Upper lobe of left lung (tissue), 5 donors: ENCODE measurements around the genes FRAT1, SLC25A28, ENTPD7 and DNMBP.

DNA sequence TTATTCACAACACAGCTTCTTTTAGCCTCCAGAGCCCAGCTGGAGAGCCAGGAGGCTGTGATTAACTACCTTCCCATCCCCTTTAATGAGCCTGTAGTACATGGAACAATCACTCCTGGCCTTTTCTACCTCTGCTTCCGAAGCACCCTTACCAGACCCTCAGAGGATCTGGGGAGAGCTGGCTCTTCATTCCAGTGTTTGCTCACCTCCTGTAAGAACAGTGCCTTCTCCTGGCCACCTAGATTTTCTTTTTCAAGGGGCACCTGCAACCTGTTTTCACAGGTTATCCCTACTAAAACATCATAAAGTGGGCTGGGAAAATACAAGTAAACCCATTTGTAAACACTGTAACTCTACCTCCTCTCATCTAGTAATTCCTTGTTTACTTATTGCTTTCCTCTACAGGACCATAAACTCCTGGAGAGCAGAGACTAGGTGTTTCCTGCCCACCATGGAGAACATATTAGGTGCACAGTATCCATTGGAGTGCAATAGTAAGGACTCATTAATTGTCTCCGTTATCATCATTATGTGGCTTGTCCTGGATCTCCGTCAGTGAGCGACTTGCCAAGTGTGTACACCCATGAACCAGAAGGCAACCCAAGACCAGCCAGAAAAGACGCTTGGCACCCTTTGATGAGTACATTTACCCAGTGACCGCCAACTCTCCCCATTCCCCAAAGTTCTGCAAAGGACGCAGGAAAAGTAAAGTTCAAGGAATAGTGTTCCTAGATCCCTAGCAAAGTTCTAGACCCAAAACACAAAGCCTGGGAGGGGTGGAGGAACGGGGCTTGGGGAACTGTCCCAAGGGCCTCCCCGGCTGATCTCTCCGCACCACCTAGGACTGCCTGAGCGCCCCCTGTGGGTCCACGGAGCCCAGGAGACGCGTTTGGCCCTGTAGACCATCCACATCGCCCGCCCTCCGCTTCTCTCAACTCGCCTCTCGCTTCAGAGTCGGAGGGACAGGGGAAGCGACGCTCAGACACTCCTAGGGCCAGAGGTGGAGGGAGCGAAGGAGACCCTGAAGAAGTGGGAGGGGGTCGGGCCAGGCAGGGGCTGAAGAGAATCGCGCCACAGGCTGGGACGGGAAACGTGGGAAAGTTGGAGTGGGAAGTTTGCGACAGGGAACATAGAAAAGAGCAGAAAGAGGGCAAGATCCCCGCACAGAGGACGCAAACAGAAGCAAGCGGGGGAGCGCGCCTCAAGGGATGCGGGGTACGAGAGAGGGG is 784 bp downstream of the PIK3AP1 start:
- PRO-cap, 2 experiments = no peak in any of the 2 experiments
- RAMPAGE, long total RNA, 4 experiments = no peak in any of the 4 experiments

DNA sequence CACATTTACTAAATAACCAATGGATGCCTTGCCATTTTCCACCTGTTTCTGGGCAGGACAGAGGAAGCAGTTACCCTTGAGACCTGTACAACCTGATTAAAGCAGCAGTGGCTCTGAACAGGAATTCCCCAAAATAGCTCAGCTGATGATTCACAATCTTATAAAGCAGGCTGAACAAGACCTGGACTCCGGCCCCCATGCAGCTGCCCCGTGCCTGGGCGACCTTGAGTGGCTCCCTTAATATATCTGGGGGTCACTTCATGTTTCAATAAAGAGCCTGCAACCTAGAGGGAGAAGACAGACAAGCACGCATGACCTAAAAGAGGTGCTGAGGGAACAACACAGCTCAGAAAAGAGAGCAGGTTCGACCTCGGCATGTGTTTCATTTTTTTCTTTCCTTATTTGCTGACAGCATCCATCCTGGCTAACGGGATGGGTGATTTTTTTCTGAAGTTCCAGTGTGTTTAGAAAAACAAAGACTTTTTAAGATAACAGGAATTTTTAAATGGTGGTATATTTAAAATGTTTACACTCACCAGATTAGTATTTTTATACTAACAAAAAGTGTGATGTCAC is 161.6 kb downstream of the SLIT1 start:
- PRO-cap, 2 experiments = no peak in any of the 2 experiments
- RAMPAGE, long total RNA, 4 experiments = no peak in any of the 4 experiments

GRCh38 chr10:97318847-97319631 is at the start of gene FRAT1:
Gene FRAT1 (plus strand): TSS chr10:97319271.
- PRO-cap, 2 experiments = peak in 2 of 2 experiments; most common plus-strand start chr10:97319546 (in 2); most common minus-strand start chr10:97318922 (in 2)
- RAMPAGE, long total RNA, 4 experiments = start-site peak on the minus strand in 1 of 4 experiments, at chr10:97318951-97318970 at its widest, 9 reads per replicate

- PRO-cap, 2 experiments = no peak in any of the 2 experiments
- RAMPAGE, long total RNA, 4 experiments = no peak in any of the 4 experiments
These were observed 10.7 kb downstream of the ZDHHC16 start for GRCh38 chr10:97456527-97457205.

GRCh38 chr10:97461114-97461906 is 15.3 kb downstream of the ZDHHC16 start:
- PRO-cap, 2 experiments = no peak in any of the 2 experiments
- RAMPAGE, long total RNA, 4 experiments = start-site peak on the plus strand in 1 of 4 experiments, at chr10:97461224-97461595 at its widest, 14 reads per replicate

DNA sequence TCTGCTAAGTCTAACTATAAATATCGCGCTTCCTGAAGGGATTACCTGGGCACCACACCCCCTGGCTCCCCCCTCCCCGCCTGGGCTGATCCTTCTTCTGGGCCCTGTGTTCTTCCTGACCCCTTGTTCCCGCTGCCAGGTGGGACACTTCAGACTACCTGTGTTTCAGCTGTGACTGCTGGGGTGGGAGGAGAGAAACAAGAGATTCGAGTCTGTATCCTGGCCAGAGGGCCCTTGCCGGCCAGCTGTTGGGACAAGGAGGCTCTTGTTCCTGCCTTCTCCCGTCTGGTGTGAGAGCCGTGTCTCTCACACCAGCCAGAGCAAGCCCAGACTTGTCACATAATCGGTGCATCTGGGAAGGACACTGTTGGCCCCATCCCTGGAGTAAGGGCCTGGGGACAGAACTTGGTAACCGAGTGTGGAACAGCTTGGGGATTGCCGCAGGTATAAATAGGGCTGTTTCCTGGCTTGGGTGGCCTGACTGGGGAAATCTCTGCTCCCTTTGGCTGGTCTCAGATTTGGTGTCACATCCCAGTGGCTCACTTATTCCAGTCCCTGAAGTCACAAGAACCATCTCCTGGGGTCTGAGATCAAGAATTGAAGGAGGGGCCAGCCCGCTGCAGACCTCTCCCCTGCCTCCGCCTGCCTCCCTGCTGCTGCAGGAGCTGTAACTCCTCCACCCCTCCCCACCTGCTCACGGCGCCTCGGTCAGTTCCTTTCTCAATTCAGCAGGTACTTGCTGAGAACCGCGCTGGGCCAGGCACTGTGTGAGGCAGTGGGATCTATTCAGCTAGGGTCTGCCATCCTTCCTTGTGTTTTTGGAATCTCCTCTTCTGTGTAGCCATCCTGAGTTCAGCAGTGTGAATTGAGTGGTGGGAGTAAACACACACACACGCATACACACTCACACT is 22.5 kb upstream of the ANKRD2 start:
- PRO-cap, 2 experiments = no peak in any of the 2 experiments
- RAMPAGE, long total RNA, 4 experiments = no peak in any of the 4 experiments

DNA sequence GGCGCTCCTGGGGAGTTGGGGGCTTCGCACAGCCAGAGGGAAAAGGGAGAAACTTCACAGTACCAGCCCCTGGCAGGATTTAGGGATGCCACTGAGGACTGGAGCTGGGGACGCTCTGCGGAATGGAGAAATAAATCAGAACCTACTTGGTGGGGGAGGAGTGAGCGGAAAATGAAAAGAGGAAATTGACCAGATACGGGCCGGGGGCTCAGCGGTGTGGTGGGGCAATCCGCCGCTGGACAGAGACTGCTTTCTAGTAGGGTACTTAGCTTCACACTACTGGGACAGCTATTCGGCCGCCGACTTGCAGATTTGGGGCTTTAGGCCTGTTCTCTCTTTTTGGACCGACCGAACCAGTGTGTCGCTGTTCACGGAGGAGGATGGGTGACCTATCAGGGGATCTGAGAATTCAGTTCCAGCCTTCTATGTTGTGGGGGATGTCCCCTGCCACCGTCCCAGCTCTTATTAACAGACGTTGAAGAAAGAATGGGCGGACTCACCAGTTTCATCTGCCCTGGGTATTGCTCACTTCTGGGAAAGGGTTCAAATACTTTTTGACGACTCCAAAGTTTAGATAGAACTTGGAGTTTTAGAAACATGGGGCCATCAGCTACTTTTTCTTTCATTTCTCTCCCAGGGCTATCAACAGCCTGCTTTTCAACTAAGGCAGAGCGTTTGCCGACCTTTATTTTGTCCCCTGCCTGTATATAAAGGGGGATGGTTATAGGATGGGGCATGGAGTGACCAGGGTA is 927 bp downstream of the PI4K2A start:
- PRO-cap, 2 experiments = peak in 1 of 2 experiments; most common plus-strand start position 192 of the sequence (in 1)
- RAMPAGE, long total RNA, 4 experiments = no peak in any of the 4 experiments

DNA sequence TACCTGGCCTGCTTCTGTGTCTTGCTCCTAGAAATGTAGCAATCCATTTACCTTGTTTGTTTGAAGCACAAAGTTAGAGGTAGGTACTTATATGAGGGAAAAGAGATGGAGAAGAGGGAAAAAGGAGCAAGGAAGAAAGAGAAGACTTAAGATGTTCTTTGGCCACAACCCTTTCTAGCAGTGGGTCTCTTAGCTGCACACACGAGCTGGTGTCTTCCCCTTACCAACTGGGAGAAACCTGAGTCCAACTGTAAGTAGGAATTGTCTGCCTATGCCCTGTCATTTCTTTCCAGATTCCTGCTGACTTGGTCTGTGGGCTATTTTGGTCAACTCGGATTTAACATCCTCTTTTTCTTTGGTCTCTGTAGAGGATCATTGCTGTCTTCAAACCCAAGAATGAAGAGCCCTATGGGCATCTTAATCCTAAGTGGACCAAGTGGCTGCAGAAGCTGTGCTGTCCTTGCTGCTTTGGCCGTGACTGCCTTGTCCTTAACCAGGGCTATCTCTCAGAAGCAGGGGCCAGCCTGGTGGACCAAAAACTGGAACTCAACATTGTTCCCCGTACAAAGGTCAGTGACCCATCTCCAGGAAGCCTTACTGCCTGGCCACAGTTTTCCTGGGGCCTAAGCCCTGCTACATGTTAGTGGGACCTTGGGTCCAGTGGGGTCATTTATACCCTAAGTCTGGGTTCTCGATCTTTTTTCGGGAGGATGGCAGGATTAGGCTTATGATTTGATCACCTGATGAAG is 10.3 kb downstream of the PI4K2A start:
- PRO-cap, 2 experiments = no peak in any of the 2 experiments
- RAMPAGE, long total RNA, 4 experiments = no peak in any of the 4 experiments

DNA sequence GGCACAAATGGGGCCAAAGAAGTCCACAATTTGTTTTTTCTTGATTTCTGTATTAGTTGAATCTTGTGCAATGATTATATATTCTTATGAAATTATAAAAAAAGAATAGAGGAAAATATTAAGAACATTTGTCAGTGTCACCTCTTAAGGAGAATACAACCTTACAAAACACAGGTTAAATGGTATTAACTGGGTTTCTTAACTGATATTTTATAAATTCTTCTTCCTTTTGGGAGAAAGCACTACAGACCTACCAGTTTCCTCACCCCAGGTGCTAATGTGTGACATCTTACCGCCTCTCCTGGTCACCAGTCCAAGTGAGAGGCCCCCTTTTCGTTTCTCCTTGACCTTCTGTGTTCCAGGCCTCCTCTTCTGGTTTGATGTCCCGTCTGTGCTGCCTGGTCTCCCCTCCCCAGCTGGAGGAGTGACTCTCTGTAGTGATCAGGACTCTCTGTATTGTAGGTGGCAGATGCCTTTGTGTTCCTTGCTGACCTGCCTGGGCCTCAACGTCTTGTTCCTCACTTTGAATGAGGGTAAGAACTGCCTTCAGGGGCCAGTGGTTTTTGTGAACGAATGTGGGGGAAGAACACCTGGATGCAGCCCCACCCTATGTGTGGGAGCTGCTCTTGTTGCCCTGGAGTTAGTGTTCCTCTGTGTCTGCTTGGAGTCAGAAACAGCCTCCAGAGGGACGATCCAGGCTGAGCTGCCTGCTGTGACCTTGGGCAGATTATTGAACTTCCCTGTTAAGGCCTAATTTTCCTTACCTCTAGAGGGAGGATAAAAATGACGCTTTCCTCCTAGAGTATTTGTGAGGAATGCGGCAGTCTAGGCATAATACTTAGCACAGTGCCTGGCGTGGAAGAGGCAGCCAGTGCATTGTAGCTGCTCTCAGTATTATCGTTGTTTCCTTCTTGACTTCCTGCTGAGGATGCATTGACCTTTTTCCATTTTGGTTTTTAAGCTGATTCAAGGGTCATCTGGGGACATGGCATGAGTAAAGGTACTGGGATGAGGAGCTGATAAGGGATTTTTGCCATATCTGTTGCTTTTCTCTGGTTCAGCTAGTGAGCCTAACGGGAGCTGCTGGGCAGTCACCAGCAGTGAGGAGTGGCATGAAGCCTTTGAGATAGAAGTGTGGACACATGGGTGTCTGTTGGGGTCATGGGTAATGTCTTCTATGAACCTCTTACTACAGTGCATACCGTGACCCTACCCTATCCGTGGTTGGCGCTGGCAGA is 6.1 kb downstream of the ZFYVE27 start:
- PRO-cap, 2 experiments = no peak in any of the 2 experiments
- RAMPAGE, long total RNA, 4 experiments = no peak in any of the 4 experiments

- PRO-cap, 2 experiments = no peak in any of the 2 experiments
- RAMPAGE, long total RNA, 4 experiments = no peak in any of the 4 experiments
These were observed 30.8 kb downstream of the CRTAC1 start for GRCh38 chr10:97999640-98000037.

GRCh38 chr10:98209278-98209949 is 58.6 kb downstream of the LOXL4 start:
- PRO-cap, 2 experiments = no peak in any of the 2 experiments
- RAMPAGE, long total RNA, 4 experiments = no peak in any of the 4 experiments

DNA sequence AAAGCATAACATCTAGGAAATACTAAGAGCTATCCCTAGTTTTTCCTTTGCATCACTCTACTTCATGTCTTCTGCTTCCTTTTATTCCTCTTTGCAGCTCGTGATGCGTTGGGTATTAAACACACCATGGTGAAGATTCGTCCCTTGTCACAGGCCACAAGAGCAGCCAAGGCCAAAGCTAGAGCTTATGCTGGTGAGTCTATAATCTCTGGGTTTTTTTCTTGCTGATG is 32.8 kb downstream of the LOXL4 start:
- PRO-cap, 2 experiments = no peak in any of the 2 experiments
- RAMPAGE, long total RNA, 4 experiments = start-site peak on the plus strand in 1 of 4 experiments, centred at position 176 of the sequence, 21 reads per replicate

DNA sequence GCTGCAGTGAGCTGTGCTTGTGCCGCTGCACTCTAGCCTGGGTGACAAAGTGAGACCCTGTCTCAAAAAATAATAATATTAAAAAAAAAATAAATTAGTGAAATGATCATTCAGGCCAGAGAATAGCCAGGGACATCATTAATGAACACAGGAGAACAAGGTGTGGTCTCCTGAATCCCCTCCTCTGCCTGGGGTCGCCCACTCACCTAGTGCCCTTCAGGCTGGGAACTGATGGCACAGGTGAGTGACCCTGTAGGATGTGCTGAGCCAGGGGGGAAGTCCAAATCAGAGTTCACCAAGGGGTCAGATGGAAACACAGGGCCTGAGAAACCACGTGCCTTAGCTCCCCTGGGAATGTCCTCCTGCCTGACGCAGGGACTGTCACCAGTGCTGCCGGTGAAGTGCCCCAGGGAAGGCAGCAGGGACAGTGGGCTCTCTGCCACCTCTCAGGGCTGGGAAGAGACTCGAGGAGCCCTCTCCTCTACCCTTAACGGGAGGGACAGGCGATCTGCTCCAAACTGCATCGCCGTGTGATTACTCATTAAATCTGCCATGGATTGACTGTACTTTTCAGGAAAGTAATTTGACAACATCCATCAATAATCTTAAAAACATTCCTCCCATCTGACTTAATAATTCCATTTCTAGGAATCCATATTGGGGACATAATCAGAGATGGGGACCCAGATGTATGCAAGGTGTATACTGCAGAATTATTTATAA is 5.8 kb upstream of the PYROXD2 start:
- PRO-cap, 2 experiments = no peak in any of the 2 experiments
- RAMPAGE, long total RNA, 4 experiments = no peak in any of the 4 experiments

DNA sequence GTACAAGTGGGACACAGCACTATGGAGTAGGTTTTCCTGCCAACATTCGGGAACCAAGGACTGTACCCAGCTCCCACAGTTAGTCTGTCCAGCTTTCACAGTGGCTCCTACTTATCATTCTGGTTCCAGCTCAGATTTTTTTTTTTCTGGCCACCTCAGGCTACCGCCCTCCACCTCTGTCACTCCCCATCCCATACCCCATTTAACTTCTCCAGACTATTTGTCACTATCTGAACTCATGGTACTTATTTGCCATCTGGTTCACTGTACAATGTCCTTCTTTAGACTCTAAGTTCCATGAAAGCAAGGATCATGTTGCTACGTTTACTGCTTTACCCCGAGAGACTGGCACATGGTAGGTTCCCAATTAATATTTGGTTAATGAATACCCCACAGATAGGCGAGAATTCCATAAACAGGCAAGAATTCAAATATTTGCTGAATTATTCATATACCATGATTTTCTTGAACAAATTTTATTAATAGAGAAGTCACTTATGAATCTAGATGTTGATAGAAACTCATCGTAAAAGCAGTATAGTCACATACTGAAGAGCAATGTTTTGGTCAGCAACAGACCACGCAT is 9.8 kb downstream of the HPS1 start:
- PRO-cap, 2 experiments = no peak in any of the 2 experiments
- RAMPAGE, long total RNA, 4 experiments = no peak in any of the 4 experiments

DNA sequence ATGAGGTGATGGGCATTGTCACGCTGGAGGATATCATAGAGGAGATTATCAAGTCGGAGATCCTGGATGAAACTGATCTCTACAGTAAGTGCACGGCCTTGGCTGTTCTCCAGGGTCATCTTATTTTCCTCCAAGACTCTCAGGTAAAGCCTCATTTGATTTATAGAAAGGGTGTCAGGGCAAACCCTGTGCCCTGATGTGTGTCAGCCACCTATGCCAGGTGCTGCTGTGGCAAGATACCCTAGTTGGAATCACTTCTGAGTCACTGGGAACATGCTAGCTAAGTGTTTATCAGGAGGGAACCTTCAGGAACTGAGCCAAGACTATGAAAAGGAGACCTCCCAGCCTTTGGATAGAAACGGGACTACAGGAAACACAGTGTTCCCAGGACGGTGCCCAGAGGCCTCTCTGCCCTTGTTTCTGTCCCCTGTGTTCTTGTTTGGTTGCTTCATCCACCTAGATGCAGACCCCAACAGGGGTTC is 28.5 kb downstream of the CNNM1 start:
- PRO-cap, 2 experiments = no peak in any of the 2 experiments
- RAMPAGE, long total RNA, 4 experiments = no peak in any of the 4 experiments

DNA sequence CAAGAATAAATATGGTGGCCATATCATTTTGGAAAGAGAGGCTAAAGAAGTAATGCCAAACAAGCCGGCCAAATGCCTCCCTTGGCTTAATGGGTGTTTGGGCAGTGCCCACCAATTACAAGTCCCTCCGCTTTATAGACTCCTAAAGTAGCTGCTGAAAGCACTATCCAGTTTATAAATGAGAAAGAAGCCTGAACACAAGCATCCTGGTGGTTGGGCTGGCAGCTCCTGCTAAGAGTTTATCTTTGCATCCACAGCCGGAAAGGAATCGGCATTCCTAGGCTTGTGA is 13.1 kb upstream of the NKX2-3 start:
- PRO-cap, 2 experiments = no peak in any of the 2 experiments
- RAMPAGE, long total RNA, 4 experiments = no peak in any of the 4 experiments

GRCh38 chr10:99595794-99596270 is 24.4 kb downstream of the SLC25A28 start:
- PRO-cap, 2 experiments = no peak in any of the 2 experiments
- RAMPAGE, long total RNA, 4 experiments = no peak in any of the 4 experiments

DNA sequence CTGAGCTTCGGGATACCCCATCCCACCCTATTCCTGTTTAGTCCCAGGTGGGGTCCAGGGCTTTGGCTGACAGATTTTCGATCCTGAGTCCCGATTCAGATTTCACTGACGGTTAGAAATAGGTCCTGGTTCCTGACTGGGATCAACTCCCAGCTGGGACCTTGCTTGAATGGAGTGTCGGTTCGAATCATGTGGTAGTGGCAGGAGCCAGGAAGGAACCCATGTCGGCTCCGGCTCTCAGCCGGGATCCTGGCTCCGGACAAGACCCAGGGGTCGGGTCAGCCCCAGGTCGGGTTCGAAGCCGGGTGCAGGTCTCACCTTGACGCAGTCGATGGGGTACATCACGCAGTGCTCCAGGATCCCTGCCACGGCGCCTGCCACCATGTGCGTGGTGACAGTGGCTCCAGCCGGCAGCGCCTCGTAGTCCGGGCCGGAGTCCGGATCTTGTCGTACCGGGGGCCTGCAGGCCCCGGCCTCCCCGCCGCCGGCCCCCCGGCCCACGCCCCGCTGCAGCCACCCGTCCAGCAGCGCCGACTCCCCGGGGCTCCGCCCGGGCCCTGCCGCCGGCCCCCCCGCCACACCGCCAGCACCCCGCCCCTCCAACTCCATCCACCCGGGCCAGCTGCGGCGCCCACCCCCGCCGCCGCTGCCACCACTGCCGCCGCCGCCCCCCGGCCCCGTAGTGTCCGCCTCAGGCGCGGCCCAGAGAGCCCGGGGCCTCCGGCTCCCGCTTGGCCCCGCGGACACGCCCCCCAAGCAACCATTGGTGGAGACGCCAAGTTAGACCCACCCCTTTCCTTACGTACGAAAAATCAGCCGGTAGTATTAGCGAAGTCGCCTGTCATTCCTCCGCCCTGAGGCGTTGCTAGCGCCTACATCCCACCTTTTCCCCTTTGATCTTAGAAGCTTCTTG is at the start of gene SLC25A28:
Gene SLC25A28, minus strand, starts transcription at position 713 of the 913 bp plus-strand sequence.
- PRO-cap, 2 experiments = peak in 2 of 2 experiments; most common minus-strand start position 681 of the sequence (in 2)
- RAMPAGE, long total RNA, 4 experiments = no peak in any of the 4 experiments

GRCh38 chr10:99659123-99659616 is at the start of gene ENTPD7:
Gene ENTPD7 (plus strand): TSS chr10:99659509.
- PRO-cap, 2 experiments = peak in 2 of 2 experiments; most common plus-strand start chr10:99659340 (in 1); most common minus-strand start chr10:99659249 (in 1)
- RAMPAGE, long total RNA, 4 experiments = start-site peak on the plus strand in 2 of 4 experiments, at chr10:99659463-99659529 at its widest, 68 to 202 reads per replicate

DNA sequence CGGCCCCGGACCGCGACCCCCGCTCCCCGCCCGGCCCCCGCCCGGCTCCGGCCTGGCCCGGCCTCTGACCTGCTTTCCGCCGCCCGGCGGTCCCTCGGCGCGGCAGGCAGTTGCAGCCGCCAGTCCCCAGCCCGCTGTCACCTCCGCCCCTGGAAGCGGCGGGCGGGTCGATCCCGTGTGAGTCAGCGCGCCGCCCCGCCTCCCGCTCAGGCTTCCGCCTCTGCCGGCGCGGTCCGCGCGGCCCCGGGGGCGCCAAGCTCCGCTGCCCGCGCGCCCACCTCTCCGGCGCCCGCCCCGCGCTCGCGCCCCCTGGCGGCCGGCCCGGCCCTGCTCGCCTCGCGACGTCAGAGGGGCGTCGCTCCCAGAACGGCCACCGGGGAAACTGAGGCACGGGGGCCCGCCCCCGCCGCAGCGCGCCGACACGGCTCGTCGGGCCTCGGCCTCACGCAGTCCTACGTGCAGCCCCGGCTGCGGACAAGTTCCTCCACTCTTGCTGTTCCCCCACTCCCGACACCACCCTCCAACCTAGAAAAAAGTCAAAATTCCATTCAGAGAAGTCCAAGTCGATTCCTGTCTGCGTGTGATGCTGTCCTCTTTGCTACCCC is at the start of gene DNMBP:
Gene DNMBP, minus strand, starts transcription at position 179 of the 605 bp plus-strand sequence.
- PRO-cap, 2 experiments = peak in 2 of 2 experiments; most common plus-strand start position 225 of the sequence (in 1); most common minus-strand start position 139 of the sequence (in 1)
- RAMPAGE, long total RNA, 4 experiments = start-site peak on the minus strand in 4 of 4 experiments, centred at positions 129 to 163 of the sequence, 18 to 68 reads per replicate